Vermiform appendix (tissue), 1 donor: ENCODE results near the gene OSGIN1.

GRCh38 chr16:81679954-81680821 is 98.9 kb upstream of the PLCG2 start:
- PRO-cap: no peak

GRCh38 chr16:81692935-81694450 is 85.6 kb upstream of the PLCG2 start:
- PRO-cap: no peak

DNA sequence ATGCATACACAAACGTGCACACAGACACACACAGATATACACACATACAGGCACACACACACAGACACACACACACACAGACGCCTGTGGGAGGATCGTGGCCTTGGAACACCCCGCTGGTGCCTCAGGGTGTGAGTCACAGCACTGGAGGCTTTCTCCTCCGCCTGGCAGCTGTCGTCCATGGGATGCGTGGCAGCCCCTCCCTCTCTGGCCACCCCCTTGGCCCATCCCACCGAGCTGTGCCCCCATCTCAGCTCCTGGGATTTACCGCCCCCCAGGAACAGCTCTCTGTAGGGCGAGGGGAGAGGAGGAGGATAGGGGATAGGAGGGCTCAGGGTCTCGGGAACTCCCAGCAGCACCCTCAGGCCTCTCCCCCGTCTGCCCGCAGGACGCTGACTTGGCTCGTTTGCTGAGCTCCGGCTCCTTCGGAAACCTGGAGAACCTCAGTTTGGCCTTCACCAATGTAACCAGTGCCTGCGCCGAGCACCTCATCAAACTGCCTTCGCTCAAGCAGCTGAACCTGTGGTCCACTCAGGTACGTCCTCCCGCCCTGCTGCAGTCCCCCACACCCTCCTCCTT is 75.5 kb upstream of the PLCG2 start:
- PRO-cap: no peak

DNA sequence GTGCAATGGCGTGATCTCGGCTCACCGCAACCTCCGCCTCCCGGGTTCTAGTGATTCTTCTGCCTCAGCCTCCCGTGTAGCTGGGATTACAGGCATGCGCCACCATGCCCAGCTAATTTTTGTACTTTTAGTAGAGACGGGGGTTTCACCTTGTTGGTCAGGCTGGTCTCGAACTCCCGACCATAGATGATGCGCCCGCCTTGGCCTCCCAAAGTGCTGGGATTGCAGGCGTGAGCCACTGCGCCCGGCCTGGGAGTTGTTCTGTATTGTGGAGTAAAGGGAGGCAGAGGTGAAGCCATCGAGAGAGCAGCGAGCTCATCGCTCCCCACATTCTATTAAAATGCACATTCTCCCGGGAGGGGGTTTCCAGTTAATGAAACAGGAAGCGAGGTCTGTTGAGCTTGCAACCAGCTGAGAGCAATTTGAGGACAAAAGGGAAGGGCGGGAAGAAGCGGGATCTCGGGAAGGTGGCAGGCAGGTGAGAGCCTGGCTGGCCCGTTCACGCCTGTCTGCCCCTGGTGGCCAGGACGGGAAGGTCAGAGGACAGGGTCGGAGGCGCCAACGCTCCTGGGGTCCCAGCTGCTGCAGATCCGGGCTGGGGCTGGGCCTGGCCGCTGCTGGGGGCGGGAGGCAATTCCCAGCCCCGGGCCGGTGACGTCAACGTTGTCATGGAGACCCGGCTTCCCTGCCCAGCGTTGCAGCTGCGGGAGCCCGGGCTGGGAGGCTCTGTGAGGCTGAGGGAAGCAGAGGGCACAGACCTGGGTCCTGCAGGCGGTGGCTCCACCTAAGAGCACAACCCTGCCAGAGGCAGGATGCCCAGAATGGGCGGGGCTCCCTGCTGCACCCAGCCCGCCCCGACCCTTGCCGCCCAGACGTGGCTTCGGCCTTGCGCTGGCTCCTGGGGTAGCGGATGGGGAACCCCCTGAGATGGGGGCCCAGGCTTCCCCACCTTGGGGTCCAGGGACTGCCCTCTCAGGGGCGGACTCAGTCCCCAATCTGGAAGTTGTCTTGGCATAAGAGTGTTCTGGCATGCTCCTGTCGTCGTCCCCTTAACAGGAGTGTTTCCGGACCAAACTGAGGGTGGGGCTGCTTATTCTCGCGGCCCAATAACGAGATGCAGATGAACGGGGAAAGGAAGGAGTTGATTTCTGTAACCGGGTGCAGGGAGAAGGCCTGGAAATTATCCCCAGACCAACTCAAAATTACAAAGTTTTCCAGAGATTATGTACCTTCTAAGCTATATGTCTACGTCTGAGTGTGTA is 48.7 kb upstream of the PLCG2 start:
- PRO-cap: bidirectional peak, plus-strand start at position 731 of the sequence, minus-strand start at position 603 of the sequence

GRCh38 chr16:81783918-81784563 is 5.0 kb downstream of the PLCG2 start:
- PRO-cap: no peak

- PRO-cap: no peak
Observed at GRCh38 chr16:81798099-81799402, 19.5 kb downstream of the PLCG2 start.

DNA sequence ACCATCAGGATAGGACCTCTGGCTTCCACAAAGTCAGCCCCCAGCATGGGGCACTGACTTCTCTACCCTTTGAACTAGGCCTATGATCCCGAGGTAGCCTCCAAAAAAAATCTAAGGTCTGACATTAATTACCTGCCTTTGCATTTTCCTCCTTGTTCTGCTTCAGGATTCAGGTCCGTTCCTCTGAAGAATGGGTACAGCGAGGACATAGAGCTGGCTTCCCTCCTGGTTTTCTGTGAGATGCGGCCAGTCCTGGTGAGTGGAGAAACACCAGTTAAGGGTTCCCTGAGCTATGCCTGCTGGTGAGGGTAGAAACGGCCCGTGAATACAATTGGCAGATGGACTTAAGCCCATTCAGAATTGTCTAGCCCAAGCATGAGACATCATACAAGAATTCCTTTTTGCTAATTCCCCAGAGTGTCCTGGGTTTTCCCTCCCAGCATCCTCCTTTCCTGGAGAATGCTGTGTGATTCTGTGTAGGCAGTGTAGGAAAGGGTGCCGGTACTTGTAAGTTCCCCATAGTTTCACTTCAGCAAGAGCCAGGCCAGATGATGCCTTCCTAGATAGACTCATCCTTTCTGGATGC is 65.2 kb downstream of the SDR42E1 start:
- PRO-cap: no peak

GRCh38 chr16:81996680-81997618 is 14.3 kb downstream of the SDR42E1 start:
- PRO-cap: no peak

DNA sequence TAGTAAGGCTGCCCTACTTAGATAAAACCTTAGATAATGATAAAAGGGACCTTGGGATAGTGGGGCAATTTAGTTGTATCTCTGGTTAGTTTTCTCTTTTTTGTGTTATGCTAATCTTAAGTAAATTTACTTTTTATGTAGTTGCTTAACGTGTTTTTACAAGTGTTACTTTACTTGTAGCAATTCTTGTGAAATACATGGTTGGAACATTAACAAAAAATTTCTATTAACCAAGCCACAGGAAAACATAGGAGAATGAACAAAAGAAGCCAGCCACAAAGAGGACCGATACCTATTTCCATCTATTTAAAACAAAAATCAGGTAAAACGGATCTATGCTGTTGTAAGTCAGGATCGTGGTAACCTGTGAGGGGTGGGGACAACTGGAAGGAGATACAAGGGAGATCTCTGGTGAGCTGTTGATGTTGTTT is 21.2 kb downstream of the HSD17B2 start:
- PRO-cap: no peak

DNA sequence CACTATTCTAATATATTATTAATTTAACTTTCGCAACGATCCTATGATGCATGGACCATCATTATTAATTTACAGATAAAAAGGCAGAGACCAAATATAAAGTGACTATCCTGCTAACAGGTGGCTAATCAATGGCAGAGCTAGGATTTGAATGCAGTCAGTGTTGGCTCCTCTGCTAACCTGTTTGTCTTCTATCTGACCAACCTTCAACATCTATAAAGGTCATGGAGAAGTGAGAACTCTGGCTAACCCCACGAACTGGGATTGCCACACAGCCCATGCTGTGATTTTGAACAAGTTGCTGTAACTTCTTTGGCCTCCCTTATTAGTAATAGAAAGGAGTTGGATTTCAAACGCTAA is 53.3 kb downstream of the HSD17B2 start:
- PRO-cap: no peak

DNA sequence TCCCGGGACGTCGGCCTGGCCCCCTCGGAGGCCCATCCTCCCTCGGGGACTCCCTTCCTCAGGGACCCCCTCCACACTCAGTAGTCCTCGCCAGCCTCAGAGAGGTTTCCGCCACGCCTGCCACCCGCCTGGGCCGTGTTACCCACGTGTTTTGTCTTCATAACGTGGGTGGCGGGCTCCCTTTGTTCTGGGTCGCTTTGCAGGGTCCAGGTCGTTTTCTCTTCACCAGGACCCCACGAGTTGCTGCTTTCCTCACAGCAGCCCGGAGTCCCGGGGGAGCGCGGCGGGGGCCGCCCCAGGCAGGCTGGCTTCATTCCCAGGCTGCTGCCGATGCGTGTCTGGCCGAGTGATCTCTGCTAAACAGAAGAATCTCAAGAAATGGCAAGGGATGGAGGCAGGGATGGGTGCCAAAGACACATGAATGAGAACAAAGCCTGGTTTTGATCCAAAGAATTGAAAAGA is 460 bp upstream of the MPHOSPH6 start:
- PRO-cap: no peak

DNA sequence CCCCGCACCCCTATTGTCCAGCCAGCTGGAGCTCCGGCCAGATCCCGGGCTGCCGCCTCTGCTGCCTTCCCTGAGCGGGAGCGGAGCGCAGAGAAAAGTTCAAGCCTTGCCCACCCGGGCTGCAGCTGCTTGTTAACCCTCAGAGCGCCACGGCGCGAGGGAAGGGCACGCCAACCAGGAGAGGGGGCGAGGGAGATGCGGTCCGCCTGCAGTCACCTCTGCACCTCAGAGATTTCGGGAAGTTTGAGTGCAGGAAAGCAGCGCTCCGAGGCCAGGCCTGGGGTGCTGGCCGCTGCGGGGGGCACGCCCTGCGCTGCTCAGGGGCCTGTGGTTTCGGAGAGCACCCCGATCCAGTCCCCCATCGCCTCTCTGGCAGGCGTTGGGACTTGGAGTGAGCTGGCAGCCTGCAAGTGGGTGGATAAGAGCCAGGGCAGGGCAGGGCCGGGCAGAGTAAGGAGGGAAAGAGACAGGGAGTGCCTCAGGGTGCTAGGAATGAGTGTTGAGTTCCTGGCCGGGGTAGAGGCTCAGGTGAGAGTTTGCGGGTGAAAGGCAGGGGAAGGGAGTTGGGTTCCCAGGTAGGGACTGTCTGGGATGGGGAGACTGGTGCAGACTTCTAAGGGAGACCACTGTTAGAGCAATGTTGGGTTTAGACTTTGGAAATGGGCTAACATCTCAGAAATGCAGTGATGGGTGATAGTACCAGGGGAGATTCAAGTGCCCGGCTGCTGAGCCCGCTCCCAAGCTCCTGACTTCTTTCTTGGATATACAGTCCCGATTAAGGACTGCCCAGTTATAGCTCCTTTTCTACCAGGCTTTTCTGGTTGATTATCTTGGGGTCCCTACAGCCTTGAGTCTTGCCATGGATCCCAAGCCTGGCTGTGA is 1.3 kb downstream of the CDH13 start:
- PRO-cap: no peak

- PRO-cap: no peak
Observed at GRCh38 chr16:83804425-83804797, 3.4 kb upstream of the HSBP1 start.

- PRO-cap: no peak
Observed at GRCh38 chr16:83899259-83900323, 676 bp downstream of the MLYCD start.

- PRO-cap: no peak
Observed at GRCh38 chr16:83934817-83935336, 18.2 kb upstream of the OSGIN1 start.

- PRO-cap: no peak
Observed at GRCh38 chr16:83946523-83947342, 6.3 kb upstream of the OSGIN1 start.

GRCh38 chr16:83953005-83954014 is at the start of gene OSGIN1:
Gene OSGIN1, plus strand, starts transcription at chr16:83953240.
- PRO-cap: unidirectional peak, plus-strand start at chr16:83953240; bidirectional peak, plus-strand start at chr16:83953722, minus-strand start at chr16:83953631

- PRO-cap: no peak
Observed at GRCh38 chr16:84138631-84139789, 6.0 kb downstream of the HSDL1 start.

GRCh38 chr16:84196920-84197391 is 6.0 kb downstream of the ADAD2 start:
- PRO-cap: no peak

- PRO-cap: unidirectional peak, plus-strand start at chr16:84359074
Observed at GRCh38 chr16:84358714-84359214, 9.6 kb upstream of the ATP2C2 start.